Non-pigmented ciliary epithelial cell (primary cell): Measurements from ENCODE around the genes PLOD2 and GYG1.

DNA sequence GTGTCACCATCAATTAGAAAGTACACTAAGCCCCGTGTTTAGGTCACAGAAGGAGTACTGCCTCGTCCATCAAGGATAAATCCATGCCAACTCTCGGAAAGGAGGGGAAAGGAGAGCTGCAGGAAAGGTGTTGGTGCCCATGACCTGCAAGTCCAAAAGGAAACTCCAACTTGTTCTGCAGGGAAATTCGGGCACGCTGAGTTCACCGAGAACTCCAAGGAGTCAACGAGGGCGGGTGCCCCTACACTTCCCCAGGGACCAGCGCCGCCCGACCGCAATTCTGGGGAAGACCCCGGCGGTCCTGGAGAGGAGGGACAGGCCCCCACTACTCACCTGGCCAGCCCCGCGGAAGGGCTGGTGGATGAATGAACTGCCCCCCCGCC is 537 bp downstream of the PLOD2 start:
- RRBS, result 0% methylated on average over 3 of the region's 17 CpGs

GRCh38 chr3:146160839-146161716 is at the start of gene PLOD2:
TSS of gene PLOD2 (minus strand) at chr3:146161184.
- RRBS, result 2% methylated on average over 32 of the region's 87 CpGs

DNA sequence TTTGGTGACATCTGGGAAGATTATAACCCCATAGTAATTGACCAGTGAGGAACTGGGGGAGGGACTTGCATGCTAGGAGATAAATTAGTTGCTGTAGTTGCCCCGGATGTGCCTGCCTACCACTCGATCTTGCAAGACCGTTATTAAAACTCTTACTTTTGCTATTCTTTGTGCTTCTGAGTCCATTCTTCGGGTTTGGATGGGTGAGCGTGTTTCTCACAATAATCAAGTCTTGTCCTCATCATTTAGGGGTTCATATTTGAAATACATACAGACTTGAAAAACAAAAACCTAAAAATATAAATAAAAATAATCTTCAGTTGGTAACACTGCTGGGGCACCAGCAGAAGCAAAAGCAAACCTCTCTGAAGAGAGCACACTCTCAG is 88.7 kb upstream of the PLSCR4 start:
- RRBS, result no CpG with 5 or more reads among the region's 5 CpGs

- RRBS, result no CpG with 5 or more reads among the region's 7 CpGs
These were observed 1.1 kb upstream of the PLSCR2 start for GRCh38 chr3:146470407-146470858.

DNA sequence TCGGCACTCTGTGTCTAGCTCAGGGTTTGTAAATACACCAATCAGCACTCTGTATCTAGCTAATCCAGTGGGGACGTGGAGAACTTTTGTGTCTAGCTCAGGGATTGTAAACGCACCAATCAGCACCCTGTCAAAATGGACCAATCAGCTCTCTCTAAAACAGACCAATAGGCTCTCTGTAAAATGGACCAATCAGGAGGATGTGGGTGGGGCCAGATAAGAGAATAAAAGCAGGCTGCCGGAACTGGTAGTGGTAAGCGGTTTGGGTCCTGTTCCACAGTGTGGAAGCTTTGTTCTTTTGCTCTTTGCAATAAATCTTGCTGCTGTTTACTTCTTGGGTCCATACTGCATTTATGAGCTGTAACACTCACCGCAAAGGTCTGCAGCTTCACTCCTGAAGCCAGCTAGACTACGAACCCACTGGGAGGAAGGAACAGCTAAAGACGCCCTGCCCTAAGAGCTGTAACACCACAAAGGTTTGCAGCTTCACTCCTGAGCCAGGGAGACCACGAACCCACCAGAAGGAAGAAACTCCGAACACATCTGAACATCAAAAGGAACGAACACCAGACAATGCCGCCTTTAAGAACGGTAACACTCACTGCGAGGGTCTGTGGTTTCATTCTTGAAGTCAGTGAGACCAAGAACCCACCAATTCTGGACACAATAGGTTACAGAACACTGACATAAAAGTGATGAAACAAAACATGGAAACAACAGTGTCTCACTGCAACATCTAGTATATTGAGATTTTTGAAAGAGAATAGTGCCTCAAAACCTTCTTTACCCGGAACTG is 28.7 kb upstream of the PLSCR2 start:
- RRBS, result no CpG with 5 or more reads among the region's 15 CpGs

DNA sequence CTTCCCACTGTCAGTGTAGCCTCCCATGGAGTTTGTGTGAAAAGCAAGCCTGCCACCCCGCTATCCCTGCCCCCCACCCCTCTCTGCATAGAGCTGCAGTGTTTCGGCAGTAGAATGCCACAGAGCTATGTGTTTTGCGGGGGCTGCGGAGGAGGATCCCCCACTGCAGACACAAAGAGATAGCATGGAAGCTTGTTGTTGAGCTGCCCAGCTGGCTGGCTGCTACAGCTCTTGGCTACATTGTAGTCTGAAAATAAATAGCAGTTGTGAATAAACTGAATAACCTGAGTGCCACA is 53.2 kb upstream of the PLSCR5 start:
- RRBS, result no CpG with 5 or more reads among the region's 4 CpGs

GRCh38 chr3:147396900-147398196 is 9.0 kb downstream of the ZIC4 start:
- RRBS, result 11% methylated on average over 1 of the region's 61 CpGs

GRCh38 chr3:147418521-147419576 is 9.7 kb downstream of the ZIC1 start:
- RRBS, result 11% methylated on average over 4 of the region's 55 CpGs

- RRBS, result no CpG with 5 or more reads among the region's 2 CpGs
These were observed 37.8 kb downstream of the AGTR1 start for GRCh38 chr3:148735560-148735899.

- RRBS, result no CpG with 5 or more reads among the region's 10 CpGs
These were observed 35.6 kb upstream of the GYG1 start for GRCh38 chr3:148955593-148956277.

- RRBS, result 2% methylated on average over 13 of the region's 58 CpGs
These were observed at the start of gene GYG1 for GRCh38 chr3:148991121-148991684. TSS of gene GYG1 (plus strand) at chr3:148991540.

GRCh38 chr3:149128780-149129138 is 679 bp upstream of the HPS3 start:
- RRBS, result no CpG with 5 or more reads among the region's 3 CpGs

DNA sequence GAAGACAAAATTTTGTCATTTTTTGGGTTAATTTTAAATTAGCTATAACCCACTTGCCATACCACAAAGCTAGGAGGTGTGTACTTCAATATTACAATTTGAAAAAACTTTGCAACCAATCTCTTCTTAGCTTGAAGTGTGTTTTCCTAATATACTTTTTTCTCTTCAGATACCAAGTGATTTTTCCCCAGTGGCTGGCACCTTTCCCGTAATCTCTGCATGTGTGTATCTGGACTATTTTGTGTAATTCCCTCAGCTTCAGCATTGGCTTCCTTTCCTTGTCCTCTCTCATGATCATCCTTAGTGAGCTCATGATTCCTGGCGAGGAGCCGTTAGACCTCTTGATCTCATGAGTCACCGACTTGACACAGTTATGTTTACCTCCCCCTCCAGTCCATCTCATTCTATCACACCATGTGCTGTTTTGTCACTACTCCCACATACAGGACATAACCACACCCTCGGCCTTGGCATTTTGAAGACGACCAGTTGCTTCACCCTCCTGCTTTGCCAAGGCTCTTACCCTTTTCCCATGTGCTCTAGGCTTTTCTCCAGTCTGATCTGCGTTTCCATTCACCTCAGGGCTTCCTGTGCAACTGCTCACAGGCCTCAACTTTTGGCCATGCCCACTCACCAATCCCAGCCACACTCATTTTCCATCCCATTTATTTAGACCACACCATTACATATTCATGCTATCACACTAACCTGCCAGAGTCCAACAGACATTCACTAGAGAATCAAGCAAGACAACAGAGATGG is 41.6 kb downstream of the CP start:
- RRBS, result no CpG with 5 or more reads among the region's 7 CpGs

DNA sequence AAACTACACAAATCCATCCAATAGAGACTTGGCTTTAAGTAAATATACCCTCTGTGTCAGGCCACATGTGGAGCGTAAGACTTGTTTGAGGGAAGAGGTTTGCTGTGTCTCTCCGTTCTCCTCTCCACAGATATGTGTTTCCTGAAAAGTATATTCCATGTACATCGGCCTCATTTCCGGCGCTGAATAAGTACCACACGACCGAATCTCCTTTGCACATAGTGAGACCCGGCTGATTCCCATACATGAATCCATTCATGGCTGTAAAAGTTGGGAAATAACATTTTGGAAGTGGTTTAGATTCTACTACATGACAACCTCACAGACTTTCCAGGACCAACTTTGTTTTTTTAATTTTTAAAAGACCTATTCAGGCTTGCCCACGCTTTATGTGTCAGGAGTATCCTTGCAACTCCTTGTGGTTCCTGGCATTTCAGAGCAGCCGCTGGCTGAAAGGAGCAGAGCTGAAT is 35.1 kb downstream of the CP start:
- RRBS, result no CpG with 5 or more reads among the region's 10 CpGs

DNA sequence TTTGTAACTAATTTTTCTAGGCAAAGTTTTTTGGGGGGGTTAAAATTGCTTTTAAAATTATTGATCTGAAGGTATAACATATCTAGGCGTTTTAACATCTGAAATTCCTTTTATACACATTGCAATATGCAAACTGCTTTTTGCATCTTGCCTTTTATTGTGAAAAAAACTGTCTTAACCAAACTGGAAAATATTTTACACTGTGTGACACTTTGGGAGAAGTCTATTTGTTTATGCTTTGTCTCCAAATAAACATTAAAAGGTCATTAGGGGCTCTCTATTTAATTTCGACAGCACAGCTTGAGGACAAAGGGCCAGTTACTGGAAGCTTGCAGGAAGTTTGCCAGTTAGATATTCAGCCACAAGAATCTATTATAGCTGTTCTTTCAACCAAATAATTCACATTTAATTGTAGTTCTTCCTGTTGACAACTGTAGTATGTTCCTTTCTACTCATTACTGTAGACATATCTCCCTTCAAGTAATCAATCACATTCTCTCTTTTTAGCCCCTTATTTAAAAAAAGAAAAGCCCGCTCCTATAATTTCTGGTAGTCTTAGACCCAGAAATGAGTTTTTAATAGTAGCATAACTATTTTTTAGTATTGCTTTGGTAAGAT is 6.1 kb downstream of the CP start:
- RRBS, result no CpG with 5 or more reads among the region's 3 CpGs

DNA sequence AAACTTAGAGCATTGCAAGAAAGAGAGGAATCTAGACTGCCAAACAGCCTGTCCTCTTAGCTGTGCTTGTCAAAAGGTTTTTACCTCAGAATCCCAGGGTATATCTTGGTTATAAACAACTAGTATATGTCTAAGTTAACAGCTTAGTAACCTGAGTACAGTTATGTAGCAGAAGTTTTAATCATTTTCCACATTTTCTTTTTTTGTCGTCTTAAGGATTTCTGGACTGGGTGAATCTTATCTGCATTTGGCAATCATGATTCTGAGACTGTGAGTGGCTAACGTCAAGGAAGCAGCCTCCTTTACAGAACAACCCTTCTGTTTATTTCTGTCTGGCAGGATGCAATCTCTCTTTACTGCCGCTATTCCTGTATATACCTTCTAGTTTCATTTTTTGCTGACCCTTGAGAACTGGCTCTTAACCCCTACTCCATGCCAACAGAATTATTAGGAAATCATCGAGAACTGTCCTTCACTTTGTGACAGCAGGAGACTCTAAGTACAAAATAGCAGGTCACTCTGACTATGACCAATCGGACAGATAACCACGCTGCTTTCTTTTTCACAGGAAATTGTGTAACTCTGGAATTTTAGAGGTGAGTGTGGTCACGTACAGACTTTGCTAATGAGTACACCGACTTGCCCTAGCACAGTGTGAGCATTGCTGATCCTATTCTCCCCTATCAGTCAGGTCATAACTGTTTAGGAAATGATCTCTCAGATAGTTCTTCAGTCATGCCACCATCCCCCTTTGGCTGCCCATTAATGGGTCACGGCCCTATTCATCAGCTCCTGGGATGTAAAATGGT is 3.4 kb upstream of the CP start:
- RRBS, result no CpG with 5 or more reads among the region's 9 CpGs

GRCh38 chr3:149368777-149369996 is 8.3 kb downstream of the TM4SF1 start:
- RRBS, result no CpG with 5 or more reads among the region's 7 CpGs

- RRBS, result no CpG with 5 or more reads among the region's 2 CpGs
These were observed 31.7 kb upstream of the TM4SF4 start for GRCh38 chr3:149442743-149443155.